ENCODE measurements around a stretch of chr1.

- PRO-cap, 3 experiments: no peak in any of the 3 experiments
- RAMPAGE, long total RNA, 4 experiments: no peak in any of the 4 experiments
- RRBS: no CpG with 5 or more reads among the region's 9 CpGs
Observed at GRCh38 chr1:201285544-201286270, 2.4 kb downstream of the PKP1 start.

GRCh38 chr1:201309277-201309969 lies 26.1 kb downstream of the PKP1 start:
- PRO-cap, 3 experiments: no peak in any of the 3 experiments
- RAMPAGE, long total RNA, 4 experiments: no peak in any of the 4 experiments
- RRBS: no CpG with 5 or more reads among the region's 14 CpGs

DNA sequence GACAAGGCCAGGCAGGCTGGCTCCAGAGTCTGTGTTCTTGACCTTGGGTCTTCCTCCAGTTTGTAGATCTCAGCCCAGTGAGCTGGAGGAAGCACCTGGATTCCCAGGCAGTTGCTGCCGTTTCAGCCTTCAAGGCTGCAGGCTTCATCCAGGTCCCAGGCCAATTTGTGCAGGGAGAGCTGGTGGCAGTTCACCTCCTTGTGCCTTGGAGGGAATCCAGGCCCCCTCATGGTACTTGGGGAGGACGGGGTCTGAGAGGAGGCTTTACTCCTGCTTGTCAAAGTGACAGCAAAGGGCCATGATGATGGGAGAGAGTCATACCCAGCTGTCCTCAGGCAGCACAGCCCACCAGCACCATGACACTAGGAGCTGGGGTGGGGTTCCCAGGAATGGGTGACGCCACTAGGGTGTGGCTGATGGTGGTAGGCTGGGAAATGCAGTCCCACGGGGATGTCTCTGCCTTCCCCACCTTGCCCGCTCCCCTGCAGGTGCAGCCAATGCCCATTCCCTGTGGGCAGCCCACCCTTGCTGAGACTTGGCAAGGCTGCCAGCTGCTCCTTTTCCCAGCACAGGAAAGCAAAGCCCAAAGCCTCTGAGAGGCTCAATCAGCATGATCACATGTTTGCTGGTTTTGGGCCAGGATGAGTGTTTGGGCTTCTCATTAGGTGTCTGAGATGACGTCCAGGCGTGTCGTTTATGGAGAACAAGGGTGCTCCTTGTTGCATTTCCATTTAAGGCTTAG lies 27.2 kb downstream of the PKP1 start:
- PRO-cap, 3 experiments: no peak in any of the 3 experiments
- RAMPAGE, long total RNA, 4 experiments: no peak in any of the 4 experiments
- RRBS: no CpG with 5 or more reads among the region's 8 CpGs

- PRO-cap, 3 experiments: no peak in any of the 3 experiments
- RAMPAGE, long total RNA, 4 experiments: no peak in any of the 4 experiments
- RRBS: no CpG with 5 or more reads among the region's 7 CpGs
Observed at GRCh38 chr1:201365577-201366093, 11.8 kb downstream of the TNNT2 start.

GRCh38 chr1:201406719-201407596 lies 7.8 kb upstream of the LAD1 start:
- PRO-cap, 3 experiments: no peak in any of the 3 experiments
- RAMPAGE, long total RNA, 4 experiments: no peak in any of the 4 experiments
- RRBS: no CpG with 5 or more reads among the region's 11 CpGs

DNA sequence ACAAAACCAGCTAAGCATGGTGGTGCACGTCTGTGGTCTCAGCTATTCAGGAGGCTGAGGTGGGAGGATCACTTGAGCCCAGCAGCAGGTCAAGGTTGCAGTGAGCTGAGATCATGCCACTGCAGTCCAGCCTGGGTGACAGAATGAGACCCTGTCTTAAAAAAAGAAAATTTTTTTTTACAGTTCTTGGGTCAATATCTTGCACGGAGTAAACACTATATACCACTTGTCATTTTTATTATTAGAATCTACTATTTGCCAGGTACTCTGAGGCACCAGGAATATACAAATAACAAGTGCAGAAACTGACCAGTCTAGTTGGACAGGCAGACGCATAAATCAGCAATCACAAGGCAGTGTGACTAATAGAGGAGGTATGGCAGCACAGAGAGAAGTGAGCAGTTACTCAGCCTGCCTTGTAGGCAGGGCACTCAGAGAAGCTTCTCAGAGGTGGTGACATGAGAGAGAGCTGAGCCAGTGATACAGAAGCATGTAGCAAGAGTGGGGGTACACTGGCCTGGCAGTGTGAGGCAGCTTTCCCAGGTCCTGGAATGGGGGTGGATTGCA lies 8.0 kb downstream of the PHLDA3 start:
- PRO-cap, 3 experiments: peak in 3 of 3 experiments; most common plus-strand start position 434 of the sequence (in 2)
- RAMPAGE, long total RNA, 4 experiments: no peak in any of the 4 experiments
- RRBS: no CpG with 5 or more reads among the region's 3 CpGs

DNA sequence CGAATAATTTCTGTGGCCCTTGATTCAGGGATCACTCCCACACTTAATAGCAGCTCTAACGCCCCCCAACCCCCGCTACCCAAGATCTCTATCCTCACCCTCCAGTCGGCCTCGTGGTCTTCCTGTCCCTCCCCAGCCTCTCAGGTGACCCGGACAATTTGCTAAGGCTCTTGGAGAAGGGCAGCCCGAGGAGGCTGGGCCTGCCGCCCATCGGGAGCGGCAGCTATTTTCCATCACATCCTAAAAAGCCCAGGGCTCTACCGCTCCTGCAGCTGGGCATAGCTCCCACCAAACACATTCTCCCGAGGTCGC lies 12.0 kb upstream of the PHLDA3 start:
- PRO-cap, 3 experiments: no peak in any of the 3 experiments
- RAMPAGE, long total RNA, 4 experiments: no peak in any of the 4 experiments
- RRBS: no CpG with 5 or more reads among the region's 13 CpGs

- PRO-cap, 3 experiments: no peak in any of the 3 experiments
- RAMPAGE, long total RNA, 4 experiments: no peak in any of the 4 experiments
- RRBS: no CpG with 5 or more reads among the region's 18 CpGs
Observed at GRCh38 chr1:201495457-201496635, 11.1 kb downstream of the CSRP1 start.

DNA sequence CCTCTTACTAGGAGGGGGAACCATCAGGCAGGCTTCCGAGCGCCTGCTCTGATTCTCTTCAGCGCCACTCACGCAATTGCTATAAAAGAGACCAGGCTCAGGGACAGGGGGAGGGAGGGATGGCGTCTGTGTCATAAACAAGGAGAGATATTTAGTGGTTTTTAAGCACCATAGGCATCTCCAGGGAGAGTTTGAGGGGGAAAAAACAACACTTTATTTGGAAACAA lies 60.6 kb downstream of the NAV1 start:
- PRO-cap, 3 experiments: no peak in any of the 3 experiments
- RAMPAGE, long total RNA, 4 experiments: no peak in any of the 4 experiments
- RRBS: no CpG with 5 or more reads among the region's 5 CpGs

DNA sequence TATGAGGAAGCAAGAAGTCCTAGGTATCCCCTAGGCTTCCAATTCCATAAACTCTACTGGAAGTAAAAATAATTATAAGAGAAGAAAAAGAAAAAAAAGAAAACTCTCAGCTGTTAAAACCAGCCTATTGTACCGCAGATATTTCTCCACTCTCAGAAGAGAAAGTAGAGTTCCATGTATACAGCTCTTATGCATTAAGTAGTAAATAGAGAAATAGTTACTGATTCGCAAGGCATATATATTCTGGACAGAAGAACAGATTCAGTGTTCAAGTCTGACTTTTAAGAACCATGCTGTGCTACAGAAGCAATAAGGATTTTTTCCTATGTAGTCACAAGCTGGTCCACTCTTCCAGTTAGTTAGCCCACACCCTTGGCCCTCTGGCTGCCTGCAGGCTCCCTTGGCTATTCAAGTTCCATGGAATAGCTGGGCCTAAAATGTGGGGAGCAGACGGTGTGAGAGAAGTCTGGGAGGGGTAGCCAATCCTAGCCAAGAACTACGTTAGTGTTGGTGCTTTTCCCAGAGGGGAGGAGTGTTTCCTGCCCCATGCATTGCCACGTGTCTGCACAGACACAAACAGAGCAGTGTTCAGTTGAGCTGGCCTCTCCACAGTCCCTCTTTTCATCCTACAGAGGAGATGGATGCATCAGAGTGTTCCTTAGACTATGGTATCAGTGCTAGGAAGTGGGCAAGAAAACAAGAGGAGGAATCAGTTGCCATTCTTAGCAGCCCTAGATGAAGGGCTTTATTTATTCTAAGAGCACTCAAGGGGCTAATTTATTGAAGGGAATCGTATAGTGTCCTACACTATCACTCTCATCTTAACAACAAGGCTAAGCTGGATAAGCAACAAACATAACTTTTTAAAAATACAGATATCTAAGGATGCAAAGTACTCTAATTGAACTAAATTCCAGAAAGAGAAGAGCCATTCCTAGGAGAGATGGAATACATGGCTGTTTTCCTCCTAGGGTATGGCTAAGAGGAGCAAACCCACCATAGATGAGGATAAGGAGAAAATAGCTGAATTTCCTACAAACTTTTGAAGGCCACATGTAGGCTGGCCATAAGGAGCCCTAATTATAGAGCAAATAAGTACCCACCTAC lies 58.9 kb upstream of the IPO9 start:
- PRO-cap, 3 experiments: no peak in any of the 3 experiments
- RAMPAGE, long total RNA, 4 experiments: no peak in any of the 4 experiments
- RRBS: no CpG with 5 or more reads among the region's 6 CpGs

DNA sequence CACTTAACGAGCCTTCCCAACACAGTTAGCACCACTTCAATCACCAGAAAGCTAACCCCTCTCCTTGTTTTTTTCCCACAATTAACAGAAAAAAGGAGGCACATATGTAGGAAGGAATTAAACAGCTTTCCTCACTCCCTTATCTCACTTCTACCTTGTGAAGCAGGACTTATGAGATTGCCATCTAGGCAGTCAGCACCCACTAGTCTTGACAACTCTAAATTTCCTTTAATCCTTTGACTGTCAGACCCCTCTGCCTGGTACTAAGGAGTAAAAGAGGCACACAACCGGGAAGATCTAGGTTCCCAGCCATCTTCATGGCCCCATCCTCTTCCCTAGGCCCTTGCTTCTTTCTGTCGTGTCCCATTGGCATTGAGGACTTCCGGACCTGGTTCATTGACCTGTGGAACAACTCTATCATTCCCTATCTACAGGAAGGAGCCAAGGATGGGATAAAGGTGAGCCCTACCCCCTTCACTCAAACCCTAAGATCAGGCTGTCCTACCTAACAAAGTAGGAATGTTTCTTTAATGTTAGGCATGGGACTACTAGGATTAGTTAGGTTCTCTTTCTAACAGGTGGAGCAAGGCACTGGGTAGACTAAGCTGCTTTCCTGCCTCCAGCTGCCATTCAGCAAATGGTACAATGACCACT lies 16.0 kb upstream of the IPO9 start:
- PRO-cap, 3 experiments: no peak in any of the 3 experiments
- RAMPAGE, long total RNA, 4 experiments: no peak in any of the 4 experiments
- RRBS: 91% methylated on average over 3 of the region's 4 CpGs

DNA sequence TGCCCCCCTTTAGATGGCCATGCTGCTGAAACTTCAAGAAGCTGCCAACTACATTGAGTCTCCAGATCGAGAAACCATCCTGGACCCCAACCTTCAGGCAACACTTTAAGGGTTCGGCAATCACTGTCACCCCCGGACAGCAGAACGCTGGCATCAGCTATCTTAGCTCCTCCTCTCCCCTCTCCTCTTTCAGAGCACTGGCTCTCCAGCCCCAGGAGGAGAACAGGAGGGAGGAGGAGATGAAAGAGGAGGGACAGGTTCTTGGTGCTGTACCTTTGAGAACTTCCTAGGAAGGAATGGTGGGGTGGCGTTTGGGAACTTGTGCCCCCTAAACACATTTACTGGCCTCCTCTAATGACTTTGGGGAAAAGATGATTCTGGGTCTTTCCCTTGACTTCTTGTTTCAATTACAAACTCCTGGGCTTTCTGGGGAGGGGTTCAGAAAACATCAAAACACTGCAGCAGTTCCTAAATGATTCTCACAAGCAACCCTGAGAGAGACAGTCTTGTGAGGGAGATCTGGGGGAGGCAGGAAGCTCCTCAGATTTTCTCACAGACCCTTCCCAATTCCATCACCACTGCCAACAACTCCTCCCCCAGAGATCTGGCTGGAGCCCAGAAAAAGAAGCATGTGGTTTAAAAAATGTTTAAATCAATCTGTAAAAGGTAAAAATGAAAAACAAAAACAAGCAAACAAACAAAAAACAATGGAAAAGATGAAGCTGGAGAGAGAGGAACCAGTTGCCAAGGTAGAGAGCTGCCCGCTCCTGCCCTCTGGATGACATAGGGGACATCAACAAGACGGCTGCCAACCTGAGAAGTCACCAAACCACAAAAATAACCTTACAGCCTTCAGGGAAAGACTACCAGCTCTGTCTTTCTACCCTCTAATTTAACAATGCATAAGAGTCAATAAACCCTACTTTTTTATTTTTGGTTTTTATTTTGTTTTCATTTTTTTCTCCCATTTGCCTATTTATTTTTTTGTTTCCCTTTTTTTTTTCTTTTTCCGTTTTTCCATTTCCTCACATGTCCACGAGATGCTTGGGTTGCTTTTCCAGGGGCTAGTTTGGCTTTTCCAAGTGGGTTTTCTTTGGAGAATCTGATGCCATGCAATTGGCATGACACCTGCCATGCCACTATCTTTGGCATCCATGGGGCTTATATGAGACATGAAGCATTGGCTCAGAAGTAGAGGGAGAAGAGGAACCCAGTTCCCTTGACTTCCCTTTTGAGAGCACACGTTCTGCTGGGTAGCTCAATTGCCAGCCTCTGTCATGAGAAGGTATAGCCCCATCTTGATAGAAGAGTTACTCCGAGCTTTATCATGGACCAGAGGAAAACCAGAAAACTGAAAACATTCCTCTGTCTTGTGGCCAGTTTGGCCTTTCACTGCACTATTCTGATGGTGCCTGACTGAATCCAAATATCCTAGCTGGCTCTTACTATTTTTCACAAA lies 8.6 kb upstream of the IPO9 start:
- PRO-cap, 3 experiments: no peak in any of the 3 experiments
- RAMPAGE, long total RNA, 4 experiments: start-site peak on the plus strand in 1 of 4 experiments, centred at position 1,051 of the sequence, 8 reads per replicate
- RRBS: no CpG with 5 or more reads among the region's 11 CpGs

DNA sequence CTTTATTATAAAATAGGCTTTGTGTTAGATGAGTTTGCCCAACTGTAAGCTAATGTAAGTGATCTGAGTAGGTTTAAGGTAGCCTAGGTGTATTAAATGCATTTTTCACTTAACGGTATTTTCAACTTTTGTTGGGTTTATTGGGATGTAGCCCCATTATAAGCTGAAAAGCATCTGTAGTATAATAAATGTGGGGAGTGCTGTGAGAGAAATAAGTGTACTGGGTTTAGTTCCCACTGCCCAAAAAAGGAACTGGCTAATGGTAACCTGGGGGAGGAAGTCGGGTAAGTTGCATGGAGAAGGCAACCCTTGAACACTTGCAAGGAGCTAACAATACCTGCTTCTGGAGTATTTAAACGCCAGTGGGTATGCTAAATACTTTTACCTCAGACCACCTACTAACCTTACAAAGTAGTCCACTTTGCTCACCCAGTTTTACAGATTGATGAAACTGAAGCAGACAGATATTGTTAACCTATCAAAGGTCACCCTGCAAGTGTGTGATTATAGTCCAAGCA lies 7.8 kb upstream of the SHISA4 start:
- PRO-cap, 3 experiments: no peak in any of the 3 experiments
- RAMPAGE, long total RNA, 4 experiments: no peak in any of the 4 experiments
- RRBS: no CpG with 5 or more reads among the region's 3 CpGs

- PRO-cap, 3 experiments: no peak in any of the 3 experiments
- RAMPAGE, long total RNA, 4 experiments: no peak in any of the 4 experiments
- RRBS: no CpG with 5 or more reads among the region's 3 CpGs
Observed at GRCh38 chr1:201882443-201883197, 6.1 kb upstream of the SHISA4 start.

GRCh38 chr1:201903818-201904277 lies 15.2 kb downstream of the SHISA4 start:
- PRO-cap, 3 experiments: no peak in any of the 3 experiments
- RAMPAGE, long total RNA, 4 experiments: no peak in any of the 4 experiments
- RRBS: no CpG with 5 or more reads among the region's 5 CpGs

DNA sequence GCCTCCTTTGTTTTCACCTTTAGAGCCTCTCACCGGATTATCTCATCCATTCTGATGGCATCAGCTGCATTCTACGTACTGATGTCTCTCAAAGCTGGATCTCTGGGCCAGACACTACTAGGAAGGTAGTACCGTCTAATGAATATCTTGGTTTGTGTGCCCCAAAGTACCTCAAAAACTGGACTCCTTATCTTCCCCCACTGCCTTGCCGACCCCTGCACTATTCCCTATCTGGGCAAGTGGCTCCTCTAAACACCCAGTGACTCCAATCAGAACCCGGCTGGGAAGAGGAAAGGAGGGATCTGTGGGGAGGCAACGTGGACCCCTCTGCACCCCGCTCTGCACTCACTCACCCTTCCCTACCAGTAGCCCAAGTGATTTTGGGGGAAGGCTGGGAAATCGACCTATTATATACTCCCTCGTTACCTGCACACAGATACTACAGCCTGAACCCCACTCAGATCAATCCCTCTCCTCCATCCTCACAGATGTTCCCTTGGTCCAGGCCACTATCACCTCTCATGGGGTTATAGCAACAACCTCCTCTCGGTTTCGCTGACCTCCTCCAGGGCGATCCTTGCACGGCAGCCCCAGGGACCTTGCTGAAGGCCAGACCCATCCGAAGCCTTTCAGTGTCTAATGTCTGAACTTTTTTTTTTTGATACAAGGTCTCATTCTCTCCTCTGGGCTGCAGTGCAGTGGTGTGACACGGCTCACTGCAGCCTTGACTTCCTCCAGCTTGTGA lies 26.8 kb downstream of the SHISA4 start:
- PRO-cap, 3 experiments: no peak in any of the 3 experiments
- RAMPAGE, long total RNA, 4 experiments: no peak in any of the 4 experiments
- RRBS: no CpG with 5 or more reads among the region's 15 CpGs

DNA sequence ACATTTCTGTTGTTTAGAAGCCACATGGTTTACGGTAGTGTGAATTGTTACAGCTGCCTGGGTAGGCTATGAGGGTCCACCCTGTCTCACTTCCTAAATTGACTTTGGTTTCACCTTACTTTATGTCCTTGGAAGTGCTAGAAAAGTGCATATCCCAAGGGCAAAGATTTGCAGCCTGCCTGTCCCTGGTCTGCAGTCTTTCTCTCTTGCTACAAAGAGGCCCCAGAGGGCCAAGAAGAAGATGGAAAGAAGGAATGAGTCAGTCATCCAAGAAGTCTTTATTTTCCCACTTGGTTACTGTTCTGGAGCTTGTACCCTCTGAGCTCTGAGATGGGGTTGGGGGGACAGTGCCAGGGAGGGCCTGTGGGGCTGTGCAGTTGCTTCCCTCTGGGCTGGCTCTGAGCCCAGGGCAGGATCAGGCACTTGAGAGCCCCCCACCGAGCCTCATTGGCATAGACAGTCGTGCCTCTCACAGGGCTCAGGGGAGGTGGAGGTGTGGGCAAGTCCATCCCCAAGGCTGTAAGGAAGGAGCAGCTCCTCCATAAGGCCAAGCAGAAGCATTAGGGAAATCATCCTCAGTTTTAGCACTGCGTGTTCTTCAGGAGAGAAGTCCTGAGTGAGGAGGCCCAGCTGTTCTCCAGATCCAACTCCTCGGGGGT lies 2.3 kb upstream of the ARL8A start:
- PRO-cap, 3 experiments: no peak in any of the 3 experiments
- RAMPAGE, long total RNA, 4 experiments: no peak in any of the 4 experiments
- RRBS: no CpG with 5 or more reads among the region's 5 CpGs

- PRO-cap, 3 experiments: no peak in any of the 3 experiments
- RAMPAGE, long total RNA, 4 experiments: no peak in any of the 4 experiments
- RRBS: no CpG with 5 or more reads among the region's 5 CpGs
Observed at GRCh38 chr1:202149316-202149904, 4.9 kb upstream of the ARL8A start.

DNA sequence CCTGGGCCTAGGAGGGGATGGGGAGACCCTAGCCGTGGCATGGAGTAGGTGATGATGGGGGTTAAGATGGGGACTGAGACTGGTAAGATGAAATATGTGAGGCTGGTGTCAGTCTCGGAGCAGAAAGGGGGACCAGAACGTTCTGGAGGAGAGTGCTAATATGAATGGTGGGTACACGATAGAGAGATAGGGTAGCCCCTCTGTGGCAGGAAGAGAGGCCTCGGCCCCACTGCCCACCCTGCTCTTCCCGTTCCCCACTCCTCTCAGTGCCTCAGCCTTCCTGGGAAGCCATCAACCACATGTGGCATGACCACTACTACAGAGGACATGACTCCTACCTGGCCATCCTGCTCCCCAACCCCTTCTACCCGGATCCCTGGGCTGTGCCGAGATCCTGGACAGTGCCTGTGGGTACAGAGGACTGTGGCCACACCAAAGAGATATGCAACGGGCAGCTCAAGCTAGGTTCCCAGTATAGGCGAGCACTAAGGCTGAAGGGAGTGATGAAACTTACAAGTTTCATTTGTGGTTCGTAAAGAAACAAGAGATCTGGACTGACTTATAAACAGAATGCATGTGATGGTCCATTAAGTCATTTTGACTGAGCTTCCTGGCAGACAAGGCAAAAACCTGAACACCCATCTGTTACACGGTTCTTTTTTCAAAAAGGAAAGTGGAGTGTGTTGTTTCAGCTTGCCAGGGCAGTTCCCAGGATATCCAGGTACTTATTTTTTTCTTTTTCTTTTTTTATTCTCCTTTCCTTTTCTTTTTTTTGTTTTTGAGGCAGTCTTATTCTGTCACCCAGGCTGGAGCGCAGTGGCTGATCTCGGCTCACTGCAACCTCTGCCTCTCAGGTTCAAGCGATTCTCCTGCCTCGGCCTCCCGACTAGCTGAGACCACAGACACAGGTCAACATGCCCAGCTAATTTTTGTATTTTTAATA lies 14.4 kb upstream of the LGR6 start:
- PRO-cap, 3 experiments: no peak in any of the 3 experiments
- RAMPAGE, long total RNA, 4 experiments: no peak in any of the 4 experiments
- RRBS: no CpG with 5 or more reads among the region's 17 CpGs

- PRO-cap, 3 experiments: no peak in any of the 3 experiments
- RAMPAGE, long total RNA, 4 experiments: no peak in any of the 4 experiments
- RRBS: no CpG with 5 or more reads among the region's 2 CpGs
Observed at GRCh38 chr1:202538863-202539112, 171.5 kb downstream of the SYT2 start.